HT1080 (cell line): ENCODE results near the gene ITIH2.

DNA sequence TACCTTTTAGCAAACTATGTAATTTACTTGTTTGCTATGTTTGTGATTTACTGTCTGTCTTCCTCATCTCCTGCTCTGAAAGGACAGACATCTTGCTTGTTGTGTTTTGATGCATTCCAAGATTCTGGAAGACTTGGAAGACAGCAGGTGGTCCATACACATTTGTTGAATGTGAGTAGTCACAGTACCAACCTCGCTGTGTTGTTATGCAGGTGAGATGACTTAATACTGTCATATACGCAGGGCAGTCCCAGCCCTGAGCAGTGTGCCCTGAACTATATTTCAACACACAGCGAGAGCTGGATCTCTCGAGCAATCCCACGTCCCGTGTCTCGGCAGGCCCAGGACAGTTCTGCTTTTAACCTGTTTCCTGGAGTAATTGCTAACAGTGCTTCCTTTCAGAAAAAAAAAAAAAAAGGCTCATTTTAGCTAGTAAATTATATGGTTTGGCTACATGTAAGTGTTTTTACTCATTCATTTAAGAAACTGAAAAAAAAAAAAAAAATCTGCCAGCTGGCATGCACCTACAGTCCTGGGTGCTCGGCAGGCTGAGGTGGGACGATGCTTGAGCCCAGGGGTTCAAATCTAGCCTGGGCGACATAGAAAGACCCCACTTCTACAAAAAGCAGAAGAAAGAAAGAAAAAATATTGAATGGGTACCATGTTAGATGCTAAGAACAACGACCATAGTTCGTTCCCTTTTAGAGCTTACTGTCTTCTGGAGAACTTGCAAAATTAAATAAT, 179.7 kb downstream of the PRKCQ start:
RAMPAGE:
- cytosol, long total RNA: no peak
- long total RNA: no peak
- nucleus, long total RNA: no peak

RAMPAGE:
- cytosol, long total RNA: no peak
- long total RNA: no peak
- nucleus, long total RNA: no peak
Measured at GRCh38 chr10:7028067-7028691, 382.7 kb downstream of the SFMBT2 start.

DNA sequence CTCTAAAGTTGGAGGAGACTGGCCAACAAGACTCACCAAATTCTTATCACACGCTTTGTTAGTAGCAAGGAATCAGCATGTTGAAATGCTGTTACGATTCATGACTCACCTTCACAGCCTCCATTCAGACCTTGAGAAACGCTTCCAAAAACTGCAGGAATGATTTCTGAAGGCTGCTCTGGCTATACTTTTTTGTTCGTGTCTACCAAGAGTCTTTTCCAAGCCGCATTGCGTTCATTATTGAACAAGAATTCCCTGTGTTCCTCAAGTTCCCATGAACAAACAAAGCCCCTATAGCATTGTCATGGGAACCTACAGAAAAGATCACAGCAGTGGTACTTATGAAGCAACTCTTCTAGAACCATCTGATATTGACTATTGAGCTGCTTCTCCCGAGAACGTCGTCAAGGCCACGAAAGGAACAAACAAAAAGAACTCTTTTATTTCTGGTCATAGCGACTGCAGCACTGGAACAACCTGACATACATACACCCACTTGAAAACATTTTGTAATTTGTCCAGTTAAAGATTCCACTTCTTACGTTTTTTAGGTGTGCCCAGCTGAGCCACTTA, 291.2 kb downstream of the SFMBT2 start:
RAMPAGE:
- cytosol, long total RNA: no peak
- long total RNA: no peak
- nucleus, long total RNA: no peak

RAMPAGE:
- cytosol, long total RNA: no peak
- long total RNA: no peak
- nucleus, long total RNA: no peak
Measured at GRCh38 chr10:7121050-7121547, 289.7 kb downstream of the SFMBT2 start.

DNA sequence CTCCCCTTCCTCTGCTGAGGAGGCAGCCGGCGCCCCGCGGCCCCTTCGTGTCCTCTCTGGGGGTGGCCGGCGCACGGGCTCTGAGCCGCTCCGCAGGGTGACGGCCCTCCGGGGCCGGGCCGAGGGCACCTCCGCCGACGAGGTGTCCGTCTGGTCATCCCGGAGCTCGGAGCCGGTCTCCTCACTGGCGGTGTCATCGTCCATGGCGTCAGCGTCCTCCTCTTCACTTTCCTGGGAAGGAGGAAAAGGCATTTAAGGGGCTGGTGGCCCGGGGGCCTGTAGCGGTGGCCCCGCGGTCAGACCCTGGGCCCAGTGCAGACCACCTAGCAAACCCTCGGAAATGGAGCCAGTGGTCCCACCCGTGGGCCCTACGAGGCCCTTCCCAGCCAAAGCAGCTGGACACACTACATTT, 238.9 kb downstream of the SFMBT2 start:
RAMPAGE:
- cytosol, long total RNA: no peak
- long total RNA: no peak
- nucleus, long total RNA: no peak

GRCh38 chr10:7388618-7389040, 22.2 kb downstream of the SFMBT2 start:
RAMPAGE:
- cytosol, long total RNA: no peak
- long total RNA: no peak
- nucleus, long total RNA: no peak

DNA sequence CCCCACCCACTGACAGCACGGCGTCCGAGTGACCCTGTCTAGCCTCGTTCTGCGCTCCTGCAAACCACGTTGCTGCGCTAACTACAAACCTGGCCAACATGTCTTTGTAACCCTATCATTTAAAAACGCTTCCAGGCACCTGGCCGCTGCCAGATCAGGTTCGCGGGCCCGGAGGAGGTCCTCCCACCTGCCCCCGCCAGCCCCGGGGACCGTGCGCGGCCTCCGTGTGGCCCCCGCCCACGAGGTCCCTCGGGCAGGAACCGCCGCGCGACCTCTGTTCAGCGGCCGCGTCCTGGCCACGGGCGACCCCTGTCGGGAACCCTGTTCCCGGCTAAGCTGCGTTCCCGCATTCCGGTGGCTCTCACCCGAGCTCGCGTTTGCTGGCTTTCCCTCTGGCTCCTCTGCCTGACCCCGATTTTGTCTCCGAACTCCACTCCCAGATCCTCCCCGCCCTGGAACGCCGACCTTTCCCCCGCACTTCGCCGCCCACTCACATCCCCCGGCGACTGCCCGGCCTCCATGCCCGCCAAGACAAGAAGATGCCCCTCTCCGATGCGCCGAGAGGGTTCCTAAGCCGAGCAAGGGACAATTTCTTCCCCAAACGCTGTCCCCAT, 2.4 kb downstream of the SFMBT2 start:
RAMPAGE:
- cytosol, long total RNA: no peak
- long total RNA: no peak
- nucleus, long total RNA: no peak

GRCh38 chr10:7411381-7411675, 494 bp upstream of the SFMBT2 start:
RAMPAGE:
- cytosol, long total RNA: no peak
- long total RNA: no peak
- nucleus, long total RNA: no peak

DNA sequence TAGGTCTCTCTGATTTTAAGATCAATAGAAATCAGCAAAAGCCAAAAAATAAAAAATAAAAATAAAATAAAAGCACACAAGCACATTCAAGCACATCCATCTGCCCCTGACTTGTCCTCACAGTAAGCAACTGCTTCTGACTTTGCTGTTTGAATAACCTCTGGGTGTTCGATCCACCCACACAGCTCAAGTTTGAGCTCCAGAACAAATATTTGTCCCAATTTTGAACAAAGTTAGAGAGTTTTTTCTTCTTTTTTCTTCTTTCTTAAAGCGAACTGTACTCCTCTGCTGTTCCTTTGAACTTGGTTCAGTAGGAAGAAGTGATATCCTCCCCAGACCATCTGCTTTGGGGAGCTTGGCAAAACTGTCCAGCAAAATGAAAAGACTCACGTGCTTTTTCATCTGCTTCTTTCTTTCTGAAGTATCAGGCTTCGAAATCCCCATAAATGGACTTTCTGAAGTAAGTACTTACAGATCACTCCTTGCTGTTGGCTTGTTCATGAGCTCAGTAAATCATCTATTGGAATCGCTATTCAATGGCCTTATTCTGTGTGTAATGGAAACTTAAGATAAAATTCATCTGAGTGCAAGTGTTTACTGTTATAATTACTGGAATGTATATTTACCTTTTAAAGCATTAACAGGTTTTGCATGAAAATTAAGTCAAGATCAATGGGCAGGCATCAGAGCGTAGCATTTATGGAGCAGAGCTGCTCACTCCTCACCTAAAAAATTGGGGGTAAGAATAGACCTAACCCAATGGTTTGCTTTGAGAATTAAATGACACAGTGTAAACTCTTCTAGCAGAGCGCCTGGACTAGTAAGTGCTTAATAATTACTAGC, at the start of gene ITIH2:
TSS of gene ITIH2 (plus strand) at position 258 of the 843 bp plus-strand sequence.
RAMPAGE:
- cytosol, long total RNA: no peak
- long total RNA: no peak
- nucleus, long total RNA: no peak

RAMPAGE:
- cytosol, long total RNA: no peak
- long total RNA: no peak
- nucleus, long total RNA: no peak
Measured at GRCh38 chr10:7817921-7818183, 453 bp upstream of the TAF3 start.

DNA sequence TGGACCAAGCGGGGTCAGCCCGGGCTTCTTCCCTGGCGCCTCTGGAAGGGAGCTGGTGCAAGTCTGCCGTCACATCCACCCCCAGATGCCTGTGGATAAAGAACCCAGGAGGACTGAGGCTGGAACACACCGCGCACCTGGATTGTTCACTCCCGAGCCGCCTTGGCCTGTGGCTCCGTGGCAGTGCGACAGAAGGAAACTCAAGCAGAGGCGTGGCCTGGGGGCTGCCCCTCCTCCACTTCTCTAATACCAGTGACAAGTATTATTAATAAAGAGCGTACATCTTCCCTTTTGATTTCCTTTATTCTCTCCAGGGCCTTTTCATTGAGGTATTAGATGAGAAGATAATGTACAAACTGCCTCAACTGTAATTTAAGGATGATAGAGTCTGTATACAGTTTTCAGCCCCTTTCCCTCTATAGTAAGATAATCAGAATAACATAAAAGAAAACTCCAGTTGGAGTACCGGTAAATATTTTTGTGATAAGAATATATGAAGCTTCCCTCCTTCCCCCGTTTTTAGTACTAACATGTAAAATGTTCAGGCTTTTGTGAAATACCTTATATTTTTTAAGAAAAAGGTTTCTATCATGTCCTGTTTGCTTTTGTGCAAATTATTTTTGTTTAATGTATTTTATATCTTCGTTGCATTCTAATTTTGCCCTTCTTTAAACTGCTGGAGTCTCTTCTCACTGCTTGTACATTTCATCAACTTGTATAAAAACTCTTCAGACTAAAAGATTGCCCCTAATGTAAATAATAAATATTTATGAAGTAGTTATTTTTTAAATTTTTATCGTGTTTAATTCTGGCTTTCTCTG, 39.5 kb upstream of the GATA3 start:
RAMPAGE:
- cytosol, long total RNA: no peak
- long total RNA: no peak
- nucleus, long total RNA: no peak

DNA sequence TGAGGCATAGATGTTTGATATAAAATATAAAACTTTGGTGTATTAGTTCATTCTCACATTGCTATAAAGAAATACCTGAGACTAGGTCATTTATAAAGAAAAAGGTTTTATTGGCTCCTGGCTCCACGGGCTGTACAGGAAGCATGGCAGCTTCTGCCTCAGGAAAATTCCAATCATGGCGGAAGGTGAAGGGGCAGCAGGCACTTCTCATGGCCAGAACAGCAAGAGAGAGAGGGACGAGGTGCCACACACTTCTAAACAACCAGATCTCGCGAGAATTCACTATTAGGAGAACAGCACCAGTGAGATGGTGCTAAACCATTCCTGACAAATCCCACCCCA, 105.6 kb downstream of the GATA3 start:
RAMPAGE:
- cytosol, long total RNA: no peak
- long total RNA: no peak
- nucleus, long total RNA: no peak

RAMPAGE:
- cytosol, long total RNA: no peak
- long total RNA: no peak
- nucleus, long total RNA: no peak
Measured at GRCh38 chr10:10796154-10797135, 221.2 kb upstream of the CELF2 start.

RAMPAGE:
- cytosol, long total RNA: no peak
- long total RNA: no peak
- nucleus, long total RNA: no peak
Measured at GRCh38 chr10:11024515-11024930, 6.9 kb downstream of the CELF2 start.

RAMPAGE:
- cytosol, long total RNA: no peak
- long total RNA: no peak
- nucleus, long total RNA: no peak
Measured at GRCh38 chr10:11026712-11027425, 9.2 kb downstream of the CELF2 start.

DNA sequence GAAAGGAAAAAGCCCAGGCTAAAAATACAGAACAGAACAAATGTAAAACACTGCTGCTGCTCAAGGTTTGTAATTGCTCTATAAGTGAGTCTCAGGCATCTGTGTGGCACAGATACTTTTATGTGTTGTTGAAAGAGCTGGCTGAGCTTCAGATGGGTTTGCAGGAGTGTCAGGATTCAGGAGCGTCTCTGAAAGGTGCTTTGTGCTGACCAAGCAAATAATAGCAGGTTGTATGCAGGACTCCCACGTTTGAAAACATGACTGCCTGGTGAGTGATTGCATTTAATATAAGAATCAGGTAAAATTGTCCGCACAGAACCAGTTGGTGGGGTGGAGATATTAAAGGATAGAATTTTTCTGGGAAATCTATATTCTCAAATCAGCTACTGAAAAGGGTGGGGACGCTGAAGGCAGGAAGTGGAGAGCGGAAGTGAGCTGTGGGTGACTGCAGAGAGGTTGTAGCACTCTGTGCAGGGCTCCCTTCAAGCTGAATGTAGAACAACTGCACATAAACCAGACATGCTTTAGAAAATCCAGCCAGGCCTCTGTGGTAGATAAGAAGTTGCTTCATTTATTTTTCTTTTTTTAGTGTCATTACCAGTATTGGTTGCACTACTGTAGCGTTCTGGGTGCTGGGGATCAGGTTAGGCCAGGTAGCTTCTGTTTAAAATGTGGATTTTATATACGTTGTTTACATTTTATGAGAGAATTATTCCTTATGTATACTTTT, 127.7 kb downstream of the CELF2 start:
RAMPAGE:
- cytosol, long total RNA: no peak
- long total RNA: no peak
- nucleus, long total RNA: no peak

DNA sequence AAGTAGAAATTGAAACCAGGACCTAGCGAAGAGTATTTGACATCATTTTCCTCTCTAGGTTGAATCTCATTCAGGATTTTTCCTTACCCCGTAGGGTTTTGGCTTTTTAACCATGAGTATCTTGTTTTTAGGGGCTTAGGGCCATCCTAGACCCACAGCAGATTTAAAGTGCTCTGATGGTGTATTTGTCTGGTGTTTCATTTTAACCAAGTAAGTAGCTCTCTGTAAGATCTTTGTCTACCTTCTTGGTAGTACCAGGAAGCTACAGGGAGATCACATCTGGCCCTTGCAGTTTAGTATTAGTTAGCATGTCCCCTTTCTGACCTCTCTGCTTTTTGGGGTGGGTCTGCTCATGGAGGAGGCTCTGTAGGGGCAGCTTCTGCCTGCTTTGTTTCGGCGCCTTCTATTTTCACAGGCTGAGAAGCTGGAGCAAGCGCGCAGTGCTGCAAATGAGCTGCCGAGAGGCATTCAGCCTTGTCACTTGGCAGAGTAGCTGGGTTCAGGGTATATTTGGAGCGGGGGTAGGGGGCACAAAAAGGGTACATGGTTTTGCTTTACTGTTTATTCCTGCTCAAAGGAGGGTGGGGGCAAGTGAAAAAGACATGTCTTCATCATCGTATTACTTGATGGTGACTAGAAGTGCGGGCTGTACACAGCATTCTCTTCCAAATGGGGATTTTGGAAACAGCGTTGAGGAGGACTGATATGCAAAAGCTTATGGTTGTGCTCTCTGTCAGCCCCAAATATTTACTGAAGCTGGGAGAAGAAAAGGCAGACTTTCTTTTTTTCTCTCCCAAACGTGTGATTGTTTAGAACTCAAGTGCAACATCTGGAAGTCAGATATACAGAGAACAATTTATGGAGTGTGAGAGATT, 146.3 kb downstream of the CELF2 start:
RAMPAGE:
- cytosol, long total RNA: no peak
- long total RNA: no peak
- nucleus, long total RNA: no peak

GRCh38 chr10:11174746-11175456, 157.2 kb downstream of the CELF2 start:
RAMPAGE:
- cytosol, long total RNA: no peak
- long total RNA: no peak
- nucleus, long total RNA: no peak

DNA sequence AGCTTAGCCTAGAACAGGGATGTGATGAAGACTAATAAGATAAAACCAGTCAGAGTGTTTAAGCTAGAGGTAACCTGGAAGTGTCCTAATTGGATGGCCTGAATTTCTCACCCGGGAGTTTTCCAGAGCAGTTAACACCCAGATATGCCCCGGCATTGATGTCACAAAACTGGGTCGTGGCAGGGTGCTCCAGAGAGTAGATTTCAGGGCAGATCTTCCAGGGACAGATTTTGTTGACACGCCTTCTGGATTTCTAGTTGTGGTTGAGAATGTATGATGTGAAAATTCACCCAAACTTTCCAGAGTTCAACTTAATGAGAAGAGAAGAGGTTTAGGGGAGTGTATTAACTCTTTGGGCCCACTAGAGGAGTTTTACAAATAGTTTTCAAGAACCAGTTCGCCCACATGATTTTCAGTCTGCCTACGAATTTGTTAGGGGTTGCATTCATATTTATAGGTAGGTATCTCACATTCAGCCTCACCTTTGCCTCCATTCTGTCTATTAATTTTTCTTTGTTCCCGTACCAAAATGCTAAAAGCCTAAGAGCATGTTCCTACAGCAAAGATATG, 182.2 kb downstream of the CELF2 start:
RAMPAGE:
- cytosol, long total RNA: no peak
- long total RNA: no peak
- nucleus, long total RNA: no peak

DNA sequence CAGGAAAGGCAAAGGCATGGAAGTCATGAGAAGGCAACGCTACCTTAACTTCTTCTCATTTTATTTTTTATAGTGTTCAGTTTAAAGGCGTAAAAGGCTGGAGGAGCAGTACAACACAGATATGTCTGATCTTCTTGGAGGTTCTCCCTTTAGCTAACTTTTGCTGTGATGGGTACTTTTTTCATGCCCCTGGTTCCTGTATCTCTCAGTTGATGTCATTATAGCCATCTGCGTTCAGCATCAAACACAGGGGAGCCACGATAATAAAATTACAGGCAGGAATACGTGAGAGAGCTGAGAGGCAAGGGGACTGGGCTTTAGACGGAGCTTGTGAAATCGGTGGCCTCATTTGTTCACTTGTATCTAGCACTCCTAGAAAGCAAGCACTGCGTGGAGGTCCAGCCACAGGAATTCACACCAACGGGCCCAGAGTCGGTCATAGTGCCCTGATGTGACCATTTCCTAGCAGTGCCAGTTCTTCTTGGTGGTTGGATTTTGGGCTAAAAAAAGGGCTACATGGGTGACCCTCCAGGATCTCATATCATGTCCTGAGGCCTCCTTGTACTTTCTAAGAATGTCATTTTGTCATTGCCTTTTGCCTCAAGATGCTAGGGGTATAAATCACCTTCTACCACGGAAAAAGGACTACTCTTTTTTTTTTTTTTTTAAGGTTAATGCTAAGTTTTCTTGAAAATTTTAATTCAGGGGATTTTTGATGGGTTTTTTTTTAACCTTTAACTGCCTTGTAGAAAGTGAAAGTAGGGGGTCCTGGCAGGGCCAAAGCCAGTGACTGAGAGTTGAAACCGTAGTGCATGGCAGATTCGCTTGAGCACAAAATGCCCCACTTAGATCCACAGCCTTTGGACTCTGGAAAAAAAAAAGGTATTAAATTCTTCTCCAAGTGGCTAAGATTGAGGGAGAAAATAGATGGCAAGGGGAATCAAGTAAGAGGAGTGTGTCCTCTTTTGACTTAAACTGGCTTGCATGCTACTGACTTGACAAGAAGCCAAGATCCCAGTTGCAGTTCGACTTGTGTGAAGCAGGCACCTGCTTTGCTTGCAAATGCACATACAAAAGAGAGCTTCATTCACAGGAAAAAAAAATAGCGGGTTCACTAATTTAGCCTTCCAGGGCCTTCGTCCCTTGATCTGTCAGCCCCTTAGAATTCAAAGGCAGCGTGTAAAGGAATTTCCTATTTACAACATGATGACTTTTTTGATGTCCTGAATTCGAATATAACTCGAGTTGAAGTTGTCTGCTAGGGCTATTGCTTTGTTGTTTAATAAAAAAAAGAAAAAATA, 191.7 kb downstream of the CELF2 start:
RAMPAGE:
- cytosol, long total RNA: no peak
- long total RNA: no peak
- nucleus, long total RNA: no peak